ENCODE measurements around a stretch of chr6.

DNA sequence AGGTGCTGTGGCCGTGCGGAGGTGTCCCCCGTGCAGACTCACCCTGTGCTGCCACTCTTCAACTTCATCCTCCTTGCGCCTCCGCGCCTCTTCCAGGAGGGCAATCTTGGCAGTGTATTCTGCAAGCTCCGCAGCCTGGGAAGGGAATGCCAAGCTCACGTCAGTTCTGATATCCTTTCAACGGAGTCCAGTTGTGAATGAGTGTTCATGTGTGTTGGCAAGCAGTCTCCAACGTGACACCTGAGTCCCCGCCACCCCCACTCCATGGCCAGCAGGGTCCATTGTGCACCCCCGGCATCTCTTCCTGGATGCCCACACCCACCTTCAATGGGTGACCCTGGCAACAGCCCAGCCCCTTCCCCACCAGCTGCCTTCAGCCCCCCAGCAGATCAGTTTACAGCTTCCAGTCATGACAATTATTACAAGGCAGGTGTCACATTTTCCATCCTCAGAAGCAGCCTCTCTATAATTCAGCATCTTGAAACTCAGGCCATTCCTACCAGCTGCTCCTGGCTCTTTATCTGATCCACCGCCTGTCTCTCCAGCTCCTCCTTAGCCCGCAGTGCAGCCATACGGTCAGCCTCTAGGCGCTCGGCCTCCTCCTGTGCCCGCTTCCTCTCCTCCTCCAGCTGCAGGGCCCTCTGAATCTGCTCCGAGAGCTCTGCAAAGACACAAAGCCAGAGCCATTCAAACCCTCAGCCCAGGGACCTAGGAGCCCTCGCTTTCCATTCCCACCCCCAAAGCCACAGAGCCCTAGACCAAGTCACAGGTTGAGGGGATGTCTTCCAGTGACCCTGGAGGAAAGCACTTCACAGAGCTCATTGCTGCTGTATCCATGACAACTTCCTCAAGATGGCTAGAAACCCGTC lies 49.6 kb downstream of the EZR start:
- RRBS: no CpG with 5 or more reads among the region's 21 CpGs

DNA sequence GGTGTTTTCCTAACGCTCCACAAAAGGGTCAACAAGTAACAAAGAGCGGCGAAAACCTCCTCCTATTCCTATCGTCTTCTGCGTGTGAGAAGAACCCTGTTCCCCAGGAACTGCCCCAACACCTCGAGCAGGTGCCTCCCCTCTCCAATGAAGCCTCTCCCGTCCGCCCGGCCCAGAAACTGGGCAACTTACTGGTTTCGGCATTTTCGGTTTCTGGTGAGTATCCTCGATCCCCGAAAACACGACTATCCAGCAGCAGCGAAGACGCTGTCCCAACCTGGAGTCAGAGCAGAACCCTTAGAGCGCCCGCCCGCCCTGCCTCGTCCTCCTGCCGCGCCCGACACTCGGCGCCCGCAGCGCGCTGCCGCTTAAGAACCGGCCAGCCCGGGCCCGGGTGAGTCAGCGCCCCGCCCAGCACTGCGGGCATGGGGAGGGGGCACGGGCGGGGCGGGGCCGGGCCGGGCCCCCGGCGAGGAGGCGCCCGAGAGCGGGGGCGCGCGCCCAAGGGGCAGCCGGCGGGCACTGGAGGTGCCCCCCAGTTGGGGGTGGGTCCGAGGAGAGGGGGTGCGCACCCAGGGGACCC lies 1.2 kb downstream of the EZR start:
- RRBS: 4% methylated on average over 17 of the region's 52 CpGs

GRCh38 chr6:158868094-158868433 lies 48.9 kb upstream of the EZR start:
- RRBS: no CpG with 5 or more reads among the region's 7 CpGs

DNA sequence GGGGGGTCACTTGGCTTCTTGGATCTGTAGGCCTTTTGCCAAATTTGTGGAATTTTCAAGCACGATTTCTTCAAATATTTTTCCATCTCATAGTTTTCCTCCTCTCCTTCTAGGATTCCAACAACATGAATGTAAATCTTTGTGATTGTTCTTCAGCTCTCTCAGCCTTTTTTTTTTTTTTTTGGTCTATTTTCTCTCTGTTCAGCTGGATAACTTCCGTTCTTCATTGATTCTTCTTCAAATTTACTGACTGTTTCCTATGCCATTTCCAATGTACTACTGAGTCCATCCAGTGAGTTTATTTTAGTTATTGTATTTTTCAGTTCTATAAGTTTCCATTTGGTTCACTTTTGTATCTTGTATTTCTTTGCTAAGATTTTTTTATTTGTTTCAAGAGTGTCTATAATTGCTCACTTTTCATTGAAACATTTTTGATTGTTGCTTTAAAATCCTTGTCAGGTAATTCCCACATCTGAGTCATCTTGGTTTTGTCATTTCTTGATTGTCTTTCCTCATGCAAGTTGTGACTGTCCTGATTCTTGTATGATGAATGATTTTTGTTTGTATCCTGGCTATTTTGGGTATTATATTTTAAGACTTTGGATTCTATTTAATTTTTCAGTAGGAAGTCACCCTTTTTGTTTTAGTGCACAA lies 9.2 kb downstream of the RSPH3 start:
- RRBS: no CpG with 5 or more reads among the region's 2 CpGs

- RRBS: no CpG with 5 or more reads among the region's 10 CpGs
These were observed 1.2 kb downstream of the RSPH3 start for GRCh38 chr6:158998838-158999142.

DNA sequence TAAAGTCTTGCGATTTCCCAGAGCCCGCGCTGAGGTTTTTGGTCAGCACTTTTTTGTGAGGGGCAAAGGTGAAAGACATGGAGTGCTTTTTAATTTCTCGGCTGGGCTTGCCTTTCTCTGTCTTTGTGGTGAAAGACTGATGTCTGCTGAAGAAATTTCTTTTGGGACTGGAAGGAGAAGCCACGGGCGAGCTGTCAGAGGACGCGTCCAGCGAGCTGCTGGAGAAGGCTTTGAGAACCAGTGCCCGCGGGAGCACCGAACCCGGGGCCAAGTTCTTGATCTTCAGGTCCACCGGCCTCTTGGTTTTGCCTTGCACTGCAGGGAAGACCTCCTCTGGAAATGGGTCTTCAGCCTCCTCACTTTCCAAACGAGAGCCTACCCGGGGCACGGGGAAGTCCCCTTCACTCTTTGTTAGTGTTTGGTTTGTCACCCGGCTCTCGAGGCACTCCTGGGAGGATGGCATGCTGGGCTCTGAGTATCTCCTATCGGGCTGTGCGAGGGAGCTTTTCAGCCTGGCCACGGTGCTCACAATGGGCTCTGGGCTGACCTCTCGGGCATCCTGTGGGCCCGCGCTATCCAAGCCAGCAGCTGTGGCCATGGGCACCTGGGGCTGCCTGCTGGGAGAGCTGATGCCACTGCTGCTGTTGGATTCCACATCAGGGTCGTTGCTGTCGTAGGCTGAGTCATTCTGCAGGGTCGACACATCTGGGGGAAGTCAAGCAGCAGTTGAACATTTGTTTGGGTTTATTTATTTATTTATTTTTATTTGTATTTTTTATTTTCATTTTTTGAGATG lies 8.2 kb downstream of the TAGAP start:
- RRBS: 83% methylated on average over 4 of the region's 28 CpGs

GRCh38 chr6:159040504-159041175 lies 4.2 kb downstream of the TAGAP start:
- RRBS: 97% methylated on average over 2 of the region's 14 CpGs

DNA sequence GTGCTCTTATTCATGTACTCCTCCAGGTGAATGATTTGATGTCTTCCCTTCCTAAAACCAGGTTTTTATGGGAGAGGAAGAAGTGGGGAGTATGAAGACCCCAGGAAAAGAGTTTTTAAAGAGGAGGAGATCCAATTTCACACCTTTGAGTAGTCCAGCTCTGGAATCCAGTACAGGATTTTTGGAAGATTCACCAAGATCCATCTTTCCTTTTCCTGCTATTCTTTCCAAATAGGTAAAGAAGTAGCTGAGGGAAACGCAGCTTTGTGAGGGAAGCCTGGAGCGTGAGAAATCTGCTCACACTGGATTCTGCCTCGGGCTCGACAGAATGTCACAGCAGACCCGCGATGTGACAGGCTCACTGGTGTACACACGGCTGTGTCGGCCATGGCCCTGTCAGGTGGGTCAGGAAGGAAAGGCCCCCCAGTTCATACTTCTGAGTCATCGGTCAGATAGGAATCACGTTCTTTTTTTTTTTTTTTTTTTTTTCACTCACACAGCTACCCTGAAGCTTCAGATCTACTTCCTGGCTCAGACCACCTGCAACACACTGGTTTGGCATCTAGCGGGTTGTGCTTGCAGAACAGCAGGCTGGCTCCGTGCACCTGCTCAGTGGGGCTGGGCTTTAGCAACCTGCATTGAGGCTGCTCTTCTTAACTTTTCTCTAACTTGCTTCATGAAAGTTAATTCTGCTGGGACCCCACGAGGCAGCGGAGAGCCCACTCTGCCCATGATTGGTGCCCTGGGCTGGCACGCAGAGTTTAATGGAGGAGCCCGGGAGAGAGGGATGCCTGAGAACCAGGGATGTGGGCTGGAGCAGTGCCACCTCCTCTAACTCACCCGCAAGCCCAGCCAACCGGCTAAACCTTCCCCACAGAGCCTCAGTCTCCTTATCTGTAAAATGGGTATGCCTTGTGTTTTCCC lies 61.7 kb upstream of the FNDC1 start:
- RRBS: 91% methylated on average over 3 of the region's 18 CpGs

- RRBS: no CpG with 5 or more reads among the region's 11 CpGs
These were observed 1.8 kb downstream of the FNDC1 start for GRCh38 chr6:159170979-159171504.

DNA sequence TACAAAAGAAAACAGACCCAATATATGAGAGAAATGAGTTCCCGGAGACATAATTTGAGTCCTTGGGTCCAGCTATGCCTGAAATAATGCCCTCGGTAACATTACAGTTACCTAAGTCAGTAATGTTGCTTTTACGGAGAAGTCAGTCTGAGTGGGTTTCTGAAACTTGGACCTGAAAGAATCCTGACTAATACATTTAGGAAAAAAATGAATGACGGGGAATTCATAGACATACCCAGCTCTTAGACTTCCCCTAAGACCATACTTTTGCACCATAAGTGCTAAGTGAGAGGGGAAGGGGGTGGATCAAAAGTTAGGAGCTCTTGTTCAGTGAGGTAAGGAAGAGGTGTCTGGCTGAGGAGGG lies 135.2 kb downstream of the FNDC1 start:
- RRBS: no CpG with 5 or more reads among the region's 4 CpGs

DNA sequence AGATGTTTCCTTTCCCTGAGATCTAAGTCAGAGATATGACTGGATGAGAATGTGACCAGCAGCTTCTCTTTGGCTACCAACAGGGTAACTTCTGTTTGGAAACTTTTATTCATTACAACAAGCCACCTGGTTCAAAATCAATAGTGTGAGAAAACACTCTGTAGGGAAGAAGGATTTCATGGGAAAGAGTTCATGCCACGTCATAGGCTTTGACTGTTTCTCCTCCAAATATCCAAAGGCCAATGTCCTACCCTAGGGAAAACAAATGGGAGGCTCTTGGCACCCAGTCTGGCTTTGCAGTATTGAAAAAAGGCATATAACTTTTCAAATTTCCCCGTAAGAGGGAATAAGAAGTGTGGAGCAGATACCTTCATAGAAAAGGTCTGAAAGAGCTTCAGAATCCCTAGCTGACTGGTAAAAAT lies 245.5 kb downstream of the FNDC1 start:
- RRBS: no CpG with 5 or more reads among the region's 2 CpGs

- RRBS: no CpG with 5 or more reads among the region's 7 CpGs
These were observed 37.5 kb downstream of the SOD2 start for GRCh38 chr6:159655515-159655962.

DNA sequence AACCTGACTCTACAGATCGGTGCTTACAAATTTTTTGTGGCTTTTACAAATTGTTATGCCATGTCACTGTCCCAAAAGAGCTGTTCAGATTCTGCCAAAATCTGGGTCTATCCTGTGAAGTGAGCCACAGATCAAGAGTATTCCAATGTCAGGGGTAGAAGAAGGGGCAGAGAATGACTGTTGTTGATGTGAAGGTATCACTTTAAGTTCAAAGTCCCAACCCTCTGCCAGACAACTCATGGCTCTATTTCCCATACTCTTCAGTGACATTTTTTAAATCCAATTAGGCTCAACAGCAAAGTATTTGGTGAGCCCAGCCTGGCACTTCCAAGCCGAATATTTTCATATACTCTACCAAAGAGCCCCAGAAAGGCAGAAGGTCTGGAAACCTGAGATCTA lies 9.3 kb downstream of the SOD2 start:
- RRBS: no CpG with 5 or more reads among the region's 2 CpGs

DNA sequence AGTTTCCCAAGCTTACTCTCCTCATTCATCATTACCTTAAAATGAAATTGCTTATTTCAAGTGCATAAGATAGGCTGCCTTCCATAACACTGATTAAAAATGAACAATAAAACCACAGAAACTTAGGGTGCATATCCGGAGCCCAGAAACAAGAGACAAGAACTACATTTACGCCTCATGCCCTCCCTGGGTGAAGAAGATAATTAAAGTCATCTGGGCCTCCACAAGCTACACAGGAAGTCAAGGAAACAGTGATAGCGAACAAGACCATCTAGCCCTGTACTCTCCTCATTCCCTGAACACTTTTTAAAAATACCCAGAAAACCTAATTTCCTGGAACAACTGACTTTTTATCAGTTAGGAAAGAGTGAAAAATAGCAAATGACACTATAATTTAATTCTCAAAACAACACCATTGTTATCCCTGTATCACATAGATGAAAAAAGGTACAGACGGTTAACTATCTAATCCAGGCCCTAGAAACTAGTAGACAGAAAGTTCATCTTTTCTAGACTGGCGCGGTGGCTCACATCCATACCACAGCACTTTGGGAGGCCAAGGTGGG lies 6.3 kb downstream of the SOD2 start:
- RRBS: no CpG with 5 or more reads among the region's 6 CpGs

GRCh38 chr6:159939625-159939824 lies 29.4 kb upstream of the IGF2R start:
- RRBS: no CpG with 5 or more reads among the region's 1 CpG

GRCh38 chr6:159959932-159960458 lies 8.9 kb upstream of the IGF2R start:
- RRBS: no CpG with 5 or more reads among the region's 4 CpGs

DNA sequence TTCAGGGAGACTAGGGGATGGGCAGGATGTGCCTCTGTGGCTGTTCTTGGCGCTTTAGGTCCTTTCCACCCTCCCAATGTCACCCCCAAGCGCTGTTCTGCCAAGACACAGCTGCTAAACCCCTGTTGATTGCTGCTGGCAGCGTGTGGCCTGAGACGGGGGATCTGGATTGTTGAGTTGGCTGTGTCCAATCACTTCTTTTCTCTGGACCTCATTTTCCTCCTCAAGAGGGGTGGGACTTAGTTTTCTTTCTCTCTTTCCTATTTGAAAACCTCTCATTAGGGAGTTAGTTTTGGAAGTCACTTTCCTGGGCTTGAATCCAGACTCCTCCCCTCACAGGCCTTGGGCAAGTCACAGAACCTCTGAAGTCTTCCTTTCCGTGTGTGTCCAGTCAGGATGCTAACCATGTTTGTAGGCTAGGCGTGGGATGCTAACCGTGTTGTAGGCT lies 8.5 kb downstream of the IGF2R start:
- RRBS: no CpG with 5 or more reads among the region's 7 CpGs

- RRBS: no CpG with 5 or more reads among the region's 6 CpGs
These were observed 49.3 kb downstream of the IGF2R start for GRCh38 chr6:160017812-160019022.

GRCh38 chr6:160023749-160025091 lies 55.3 kb downstream of the IGF2R start:
- RRBS: no CpG with 5 or more reads among the region's 18 CpGs

GRCh38 chr6:160067434-160068063 lies 54.1 kb upstream of the SLC22A1 start:
- RRBS: no CpG with 5 or more reads among the region's 11 CpGs

Measured in epithelial cell of esophagus (primary cell).